Gastrocnemius medialis (tissue), 3 donors: ENCODE measurements around a stretch of chr15.

DNA sequence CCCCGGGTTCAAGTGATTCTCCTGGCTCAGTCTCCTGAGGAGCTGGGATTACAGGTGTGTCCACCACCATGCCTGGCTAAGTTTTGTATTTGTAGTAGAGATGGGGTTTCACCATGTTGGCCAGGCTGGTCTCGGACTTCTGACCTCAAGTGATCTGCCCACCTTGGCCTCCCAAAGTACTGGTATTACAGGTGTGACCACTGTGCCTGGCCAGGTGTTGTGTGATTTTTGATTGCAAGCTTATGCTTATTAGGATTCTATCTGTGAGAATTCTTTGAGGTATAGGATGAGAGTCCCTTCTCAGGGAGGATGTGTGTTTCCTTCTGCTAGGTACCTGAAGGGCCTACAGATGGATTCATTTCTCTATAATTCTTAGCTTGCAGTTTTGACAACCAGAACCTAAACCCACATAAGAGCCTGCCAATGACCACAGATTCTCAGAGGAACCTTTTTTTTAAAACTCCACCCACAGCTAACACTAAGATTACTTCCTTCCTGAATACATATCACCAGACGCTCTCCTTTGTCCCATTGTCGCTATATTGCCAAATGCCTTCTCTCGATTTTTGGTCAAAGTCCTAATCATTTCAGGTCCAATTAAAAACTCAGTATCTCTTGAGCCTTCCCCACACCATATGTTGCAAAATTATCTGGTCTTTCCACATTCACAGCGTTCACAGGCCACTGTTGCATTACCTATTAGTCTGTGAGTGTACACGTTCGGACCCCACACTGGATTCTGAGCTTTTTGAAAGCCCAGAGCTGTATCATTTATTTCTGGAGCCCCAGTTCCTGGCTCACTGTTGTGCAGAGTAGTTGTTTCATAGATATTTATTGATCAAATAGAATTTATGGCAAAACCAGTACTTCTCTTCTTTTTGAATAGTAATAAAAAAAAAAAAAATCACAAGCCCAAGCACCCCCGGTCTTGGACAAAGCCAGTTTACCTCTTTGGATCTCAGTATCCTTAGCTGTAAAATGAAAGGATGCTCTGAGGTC, 12.4 kb downstream of the ZNF710 start:
- PRO-cap: no peak
- RAMPAGE, long total RNA, 3 experiments: no peak in any of the 3 experiments

- PRO-cap: unidirectional peak, plus-strand start at chr15:90048172
- RAMPAGE, long total RNA, 3 experiments: no peak in any of the 3 experiments
Measured at GRCh38 chr15:90047944-90048603, 47.0 kb downstream of the ZNF710 start.

DNA sequence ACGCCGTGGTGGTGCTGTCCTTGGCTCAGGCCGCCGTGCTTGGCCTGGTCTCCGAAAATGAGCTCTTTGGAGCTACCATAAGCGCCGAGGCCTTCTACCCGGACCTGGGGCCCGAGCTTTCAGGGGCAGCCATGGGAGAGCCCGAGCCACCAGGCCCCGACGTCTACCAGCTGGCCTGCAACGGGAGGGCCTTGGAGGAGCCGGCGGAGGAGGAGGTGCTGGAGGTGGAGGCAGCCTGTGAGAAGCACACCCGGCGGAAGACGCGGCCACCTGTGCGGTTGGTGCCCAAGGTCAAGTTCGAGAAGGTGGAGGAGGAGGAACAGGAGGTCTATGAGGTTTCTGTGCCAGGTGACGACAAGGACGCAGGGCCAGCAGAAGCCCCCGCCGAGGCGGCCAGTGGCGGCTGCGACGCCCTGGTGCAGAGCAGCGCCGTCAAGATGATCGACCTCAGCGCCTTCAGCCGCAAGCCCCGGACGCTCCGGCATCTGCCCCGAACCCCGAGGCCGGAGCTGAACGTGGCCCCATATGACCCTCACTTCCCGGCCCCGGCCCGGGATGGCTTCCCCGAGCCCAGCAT, 35.0 kb downstream of the IDH2 start:
- PRO-cap: no peak
- RAMPAGE, long total RNA, 3 experiments: no peak in any of the 3 experiments

DNA sequence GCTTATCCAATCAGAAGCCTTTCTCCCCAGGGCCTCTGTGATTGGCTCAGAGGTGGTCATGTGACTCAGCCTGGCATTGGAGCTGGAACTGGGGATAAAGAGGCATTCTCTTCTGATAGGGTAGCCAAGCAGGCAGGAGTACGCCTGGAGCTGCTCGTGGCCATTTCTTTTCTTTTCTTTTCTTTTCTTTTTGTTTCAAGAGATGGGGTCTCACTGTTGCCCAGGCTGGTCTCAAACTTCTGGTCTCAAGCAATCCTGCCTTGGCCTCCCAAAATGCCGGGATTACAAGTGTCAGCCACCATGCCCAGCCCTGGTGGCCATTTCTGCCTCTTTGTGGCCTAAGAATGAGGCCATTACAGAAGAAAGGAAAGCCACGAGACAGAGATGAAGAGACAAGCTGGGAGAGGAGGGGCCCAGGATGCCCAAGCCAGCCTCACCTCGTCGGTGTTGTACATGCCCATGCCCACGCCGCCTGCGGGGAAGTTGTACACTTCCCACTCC, 14.3 kb downstream of the IDH2 start:
- PRO-cap: no peak
- RAMPAGE, long total RNA, 3 experiments: no peak in any of the 3 experiments

DNA sequence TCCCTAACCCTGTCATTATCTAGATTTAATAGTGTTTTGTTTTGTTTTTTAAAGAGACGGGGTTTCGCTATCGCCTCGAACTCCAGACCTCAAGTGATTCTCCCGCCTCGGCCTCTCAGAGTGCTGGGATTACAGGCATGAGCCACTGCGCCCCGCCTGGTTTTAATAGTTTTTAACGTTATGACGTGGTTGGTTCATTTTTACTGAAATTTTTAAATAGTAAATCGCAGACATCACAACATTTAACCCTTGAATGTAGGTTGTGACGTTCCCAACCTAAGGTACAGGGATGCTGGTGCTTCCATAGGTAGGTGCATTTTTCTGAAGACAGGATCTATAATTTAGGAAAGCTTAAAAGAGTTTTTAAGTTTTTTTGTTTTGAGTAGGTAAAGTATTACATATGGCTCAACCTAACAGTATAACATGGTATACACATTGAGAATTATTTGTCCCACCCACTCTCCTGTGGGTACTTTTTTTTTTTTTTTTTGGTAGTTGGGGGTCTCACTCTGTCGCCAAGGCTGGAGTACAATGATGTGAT, 1.2 kb downstream of the NGRN start:
- PRO-cap: no peak
- RAMPAGE, long total RNA, 3 experiments: no peak in any of the 3 experiments

GRCh38 chr15:90376988-90377449, 11.0 kb upstream of the IQGAP1 start:
- PRO-cap: no peak
- RAMPAGE, long total RNA, 3 experiments: no peak in any of the 3 experiments

- PRO-cap: no peak
- RAMPAGE, long total RNA, 3 experiments: no peak in any of the 3 experiments
Measured at GRCh38 chr15:90454760-90454980, 66.6 kb downstream of the IQGAP1 start.

- PRO-cap: unidirectional peak, minus-strand start at chr15:90530871
- RAMPAGE, long total RNA, 3 experiments: no peak in any of the 3 experiments
Measured at GRCh38 chr15:90530749-90531031, 967 bp downstream of the CRTC3 start.

DNA sequence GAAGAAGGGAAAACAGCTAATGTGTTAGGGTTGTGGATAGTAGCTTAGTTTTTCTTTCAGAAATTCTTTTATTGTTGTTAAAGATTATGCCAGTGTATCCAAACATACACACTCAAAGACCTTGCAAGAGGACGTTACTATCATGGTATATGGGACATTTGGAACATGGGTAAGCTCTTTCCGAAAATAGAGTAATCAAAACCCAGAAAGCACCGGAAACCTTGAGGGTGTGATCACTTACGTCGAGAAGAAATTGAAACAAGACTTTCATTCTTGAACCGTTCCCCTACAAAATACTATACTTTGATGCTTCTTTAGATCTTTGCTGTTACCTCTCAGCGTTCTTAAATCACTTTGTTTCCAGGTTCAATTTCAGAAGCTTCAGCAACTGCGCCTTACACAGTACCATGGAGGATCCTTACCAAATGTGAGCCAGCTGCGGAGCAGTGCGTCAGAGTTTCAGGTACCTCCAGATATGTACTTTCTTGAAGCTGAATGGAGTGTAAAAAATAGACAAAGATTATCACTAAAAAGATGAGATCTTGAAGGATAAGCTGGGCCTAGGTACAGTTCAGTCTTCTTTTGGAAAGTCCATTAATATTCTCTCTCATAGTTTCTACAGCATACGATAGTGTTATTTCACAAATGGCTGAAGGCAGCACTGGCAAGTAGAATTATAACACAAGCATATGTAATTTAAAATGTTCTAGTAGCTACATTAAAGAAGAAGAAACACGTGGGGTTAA, 10.1 kb downstream of the CRTC3 start:
- PRO-cap: no peak
- RAMPAGE, long total RNA, 3 experiments: no peak in any of the 3 experiments

GRCh38 chr15:90552759-90553093, 23.0 kb downstream of the CRTC3 start:
- PRO-cap: no peak
- RAMPAGE, long total RNA, 3 experiments: no peak in any of the 3 experiments

- PRO-cap: no peak
- RAMPAGE, long total RNA, 3 experiments: no peak in any of the 3 experiments
Measured at GRCh38 chr15:90564023-90564700, 34.4 kb downstream of the CRTC3 start.

GRCh38 chr15:90642421-90643191, 74.5 kb upstream of the BLM start:
- PRO-cap: no peak
- RAMPAGE, long total RNA, 3 experiments: no peak in any of the 3 experiments

GRCh38 chr15:90664738-90665500, 52.2 kb upstream of the BLM start:
- PRO-cap: unidirectional peak, plus-strand start at chr15:90665115
- RAMPAGE, long total RNA, 3 experiments: no peak in any of the 3 experiments

DNA sequence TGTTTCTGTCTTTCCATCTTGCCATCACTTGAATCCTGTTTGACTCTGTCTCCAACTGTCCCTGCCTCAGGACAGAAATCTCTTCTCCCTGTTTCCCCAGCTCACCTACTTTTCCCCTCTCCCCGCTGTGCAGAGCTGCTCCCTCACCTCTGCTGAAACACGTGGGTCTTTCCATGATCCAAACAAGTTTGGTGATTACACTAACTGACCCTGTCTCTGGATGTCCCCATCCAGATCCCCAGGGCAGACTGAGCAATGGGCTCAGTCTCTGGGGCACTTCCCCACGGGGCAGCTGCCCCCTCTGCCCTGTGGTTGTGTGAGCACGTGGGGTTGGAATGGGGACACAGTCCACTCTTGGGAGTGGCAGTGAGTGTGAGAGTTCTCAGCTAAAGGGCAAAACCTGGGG, 50.2 kb upstream of the BLM start:
- PRO-cap: no peak
- RAMPAGE, long total RNA, 3 experiments: no peak in any of the 3 experiments

DNA sequence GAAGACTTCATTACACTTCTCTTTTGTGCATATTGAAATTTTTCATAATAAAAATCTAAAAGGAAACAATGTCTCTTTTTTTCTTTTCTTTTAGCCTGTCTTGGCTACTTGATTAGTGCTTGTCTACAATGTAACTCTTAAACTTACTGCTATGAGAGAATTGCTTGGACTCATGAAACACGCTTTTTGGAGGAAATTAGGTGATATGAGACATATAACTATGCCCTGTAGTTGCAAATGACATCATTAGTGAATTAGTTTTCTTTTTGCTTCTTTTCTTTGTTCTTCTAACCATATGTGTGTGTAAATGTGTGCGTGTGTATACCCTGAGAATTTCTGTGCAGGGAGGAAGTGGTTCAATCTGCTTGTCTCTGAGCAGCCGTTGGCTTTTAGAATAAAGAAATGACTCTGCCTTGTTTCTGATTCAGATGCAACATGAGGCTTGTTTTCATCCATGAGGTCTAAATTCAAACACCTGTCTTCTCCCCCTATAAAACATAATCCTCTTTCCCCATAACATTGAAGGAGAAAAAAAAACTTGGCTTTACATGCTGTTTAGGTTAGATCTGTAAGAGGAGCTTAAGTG, 30.7 kb upstream of the BLM start:
- PRO-cap: no peak
- RAMPAGE, long total RNA, 3 experiments: no peak in any of the 3 experiments

- PRO-cap: no peak
- RAMPAGE, long total RNA, 3 experiments: no peak in any of the 3 experiments
Measured at GRCh38 chr15:90839280-90840338, 28.8 kb upstream of the FURIN start.

- PRO-cap: no peak
- RAMPAGE, long total RNA, 3 experiments: no peak in any of the 3 experiments
Measured at GRCh38 chr15:90861301-90861766, 7.1 kb upstream of the FURIN start.

- PRO-cap: bidirectional peak, plus-strand start at chr15:90872854, minus-strand start at chr15:90872717; unidirectional peak, minus-strand start at chr15:90873026
- RAMPAGE, long total RNA, 3 experiments: no peak in any of the 3 experiments
Measured at GRCh38 chr15:90872606-90873301, 4.4 kb downstream of the FURIN start.

GRCh38 chr15:90886003-90886421, 1.7 kb downstream of the FES start:
- PRO-cap: no peak
- RAMPAGE, long total RNA, 3 experiments: no peak in any of the 3 experiments

- PRO-cap: no peak
- RAMPAGE, long total RNA, 3 experiments: no peak in any of the 3 experiments
Measured at GRCh38 chr15:90891308-90891785, 7.0 kb downstream of the FES start.